ENCODE data around the genes PDE6B and FGFRL1.

DNA sequence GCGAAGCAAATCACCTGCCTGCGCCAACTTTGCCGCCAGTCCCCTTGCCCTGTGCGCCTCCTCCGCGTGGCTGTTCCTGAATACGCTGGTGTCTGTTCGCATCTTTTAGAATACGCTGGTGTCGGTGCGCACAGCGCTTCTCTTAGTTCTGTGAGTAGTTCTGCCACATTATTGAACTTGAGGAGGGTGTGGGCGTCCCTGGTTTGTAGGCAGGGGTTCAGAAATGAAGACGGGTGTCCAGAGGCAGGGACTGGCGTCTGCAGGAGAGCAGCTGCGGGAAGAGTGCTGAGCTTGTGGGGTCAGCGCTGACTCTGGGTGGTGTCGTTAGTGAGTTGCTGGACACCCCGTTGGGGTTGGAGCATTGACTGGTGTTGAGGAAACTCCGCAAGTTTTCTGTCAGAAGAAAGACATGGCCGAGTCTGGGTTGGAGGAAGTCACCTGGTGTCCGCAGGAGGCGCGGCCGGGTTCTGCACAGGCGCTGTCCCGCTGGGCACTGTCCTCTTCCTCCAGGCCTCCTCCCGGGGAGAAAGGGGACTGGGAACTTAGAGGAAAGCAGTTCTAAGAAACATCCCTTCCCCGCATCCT lies 938 bp downstream of the ZNF718 start:
- RRBS: no CpG with 5 or more reads among the region's 29 CpGs

DNA sequence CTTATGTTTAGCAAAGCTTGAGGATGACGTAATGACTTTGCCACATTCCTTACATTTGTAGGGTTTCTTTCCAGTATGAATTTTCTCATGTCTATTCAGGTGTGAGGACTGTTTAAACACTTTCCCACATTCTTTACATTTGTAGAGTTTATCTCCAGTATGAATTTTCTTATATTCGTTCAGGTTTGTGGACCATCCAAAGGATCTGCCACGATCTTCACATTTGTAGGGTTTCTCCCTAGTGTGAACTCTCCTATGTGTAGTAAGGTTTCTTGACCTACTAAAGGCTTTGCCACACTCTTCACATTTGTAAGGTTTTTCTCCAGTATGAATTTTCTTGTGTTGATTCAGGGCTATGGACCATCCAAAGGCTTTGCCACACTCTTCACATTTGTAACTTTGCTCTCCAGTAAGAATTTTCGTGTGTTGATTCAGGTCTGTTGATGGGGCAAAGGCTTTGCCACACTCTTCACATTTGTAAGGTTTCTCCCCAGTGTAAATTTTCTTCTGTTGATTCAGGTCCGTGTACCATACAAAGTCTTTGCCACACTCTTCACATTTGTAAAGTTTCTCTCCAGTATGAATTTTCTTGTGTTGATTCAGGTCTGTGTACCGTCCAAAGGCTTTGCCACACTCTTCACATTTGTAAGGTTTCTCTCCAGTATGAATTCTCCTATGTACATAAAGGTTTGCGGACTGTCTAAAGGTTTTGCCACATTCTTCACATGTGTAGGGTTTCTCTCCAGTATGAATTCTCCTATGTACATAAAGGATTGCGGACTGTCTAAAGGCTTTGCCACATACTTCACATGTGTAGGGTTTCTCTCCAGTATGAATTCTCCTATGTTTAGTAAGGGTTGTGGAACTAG lies 56.7 kb downstream of the ZNF721 start:
- RRBS: no CpG with 5 or more reads among the region's 8 CpGs

DNA sequence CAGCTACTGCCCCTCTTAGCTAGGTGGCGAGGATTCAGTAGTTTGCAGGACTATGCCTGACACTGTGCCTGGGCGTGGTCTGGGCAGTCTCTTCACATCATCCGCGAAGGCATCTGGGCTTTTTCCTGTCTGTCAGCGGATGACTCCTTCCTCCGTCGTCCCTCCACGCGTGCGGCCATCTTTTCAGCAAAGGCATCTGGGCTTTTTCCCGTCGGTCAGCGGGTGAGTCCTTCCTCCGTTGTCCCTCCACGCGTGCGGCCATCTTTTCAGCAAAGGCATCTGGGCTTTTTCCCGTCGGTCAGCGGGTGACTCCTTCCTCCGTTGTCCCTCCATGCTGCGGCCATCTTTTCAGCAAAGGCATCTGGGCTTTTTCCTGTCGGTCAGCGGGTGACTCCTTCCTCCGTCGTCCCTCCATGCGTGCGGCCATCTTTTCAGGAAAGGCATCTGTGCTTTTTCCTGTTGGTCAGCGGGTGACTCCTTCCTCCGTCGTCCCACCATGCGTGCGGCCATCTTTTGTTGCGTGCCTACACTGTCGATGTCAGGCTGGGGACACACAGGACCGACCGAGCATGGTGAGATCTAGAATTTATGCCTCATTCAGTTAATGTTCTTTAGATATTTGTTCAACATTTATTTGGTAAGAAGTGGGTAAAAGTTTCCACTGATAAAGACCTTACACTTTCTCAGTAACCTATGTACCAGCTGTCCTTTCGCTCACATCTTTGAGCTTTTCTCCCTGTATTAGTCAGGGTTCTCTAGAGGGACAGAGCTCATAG lies 12.4 kb upstream of the TMEM271 start:
- RRBS: no CpG with 5 or more reads among the region's 38 CpGs

GRCh38 chr4:625359-625729 lies at the start of gene PDE6B:
Gene PDE6B, plus strand, starts transcription at chr4:625573.
- RRBS: 90% methylated on average over 3 of the region's 12 CpGs

- RRBS: no CpG with 5 or more reads among the region's 16 CpGs
These were observed 6.3 kb upstream of the PCGF3 start for GRCh38 chr4:699210-699849.

- RRBS: no CpG with 5 or more reads among the region's 21 CpGs
These were observed 59.0 kb downstream of the PCGF3 start for GRCh38 chr4:764311-765260.

GRCh38 chr4:766988-767550 lies 58.9 kb downstream of the CPLX1 start:
- RRBS: 77% methylated on average over 2 of the region's 11 CpGs

- RRBS: no CpG with 5 or more reads among the region's 22 CpGs
These were observed 57.8 kb downstream of the CPLX1 start for GRCh38 chr4:767901-768828.

- RRBS: under 1% methylated on average over 10 of the region's 40 CpGs
These were observed 45.1 kb downstream of the CPLX1 start for GRCh38 chr4:780584-781516.

DNA sequence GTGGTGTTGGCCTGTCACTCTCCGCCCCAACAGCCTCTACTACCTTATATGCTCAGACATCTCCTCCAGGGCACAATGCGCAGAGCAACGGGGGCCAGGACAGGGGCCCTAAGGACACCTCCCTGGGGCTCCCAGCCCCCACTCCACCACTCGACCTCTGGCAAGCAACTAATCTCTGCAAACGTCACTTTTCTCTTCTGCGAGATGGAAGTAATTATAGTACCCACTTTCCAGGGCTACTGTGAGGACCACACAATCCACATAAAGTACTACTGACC lies 5.9 kb downstream of the GAK start:
- RRBS: no CpG with 5 or more reads among the region's 6 CpGs

- RRBS: no CpG with 5 or more reads among the region's 3 CpGs
These were observed 1.8 kb downstream of the GAK start for GRCh38 chr4:930285-930715.

DNA sequence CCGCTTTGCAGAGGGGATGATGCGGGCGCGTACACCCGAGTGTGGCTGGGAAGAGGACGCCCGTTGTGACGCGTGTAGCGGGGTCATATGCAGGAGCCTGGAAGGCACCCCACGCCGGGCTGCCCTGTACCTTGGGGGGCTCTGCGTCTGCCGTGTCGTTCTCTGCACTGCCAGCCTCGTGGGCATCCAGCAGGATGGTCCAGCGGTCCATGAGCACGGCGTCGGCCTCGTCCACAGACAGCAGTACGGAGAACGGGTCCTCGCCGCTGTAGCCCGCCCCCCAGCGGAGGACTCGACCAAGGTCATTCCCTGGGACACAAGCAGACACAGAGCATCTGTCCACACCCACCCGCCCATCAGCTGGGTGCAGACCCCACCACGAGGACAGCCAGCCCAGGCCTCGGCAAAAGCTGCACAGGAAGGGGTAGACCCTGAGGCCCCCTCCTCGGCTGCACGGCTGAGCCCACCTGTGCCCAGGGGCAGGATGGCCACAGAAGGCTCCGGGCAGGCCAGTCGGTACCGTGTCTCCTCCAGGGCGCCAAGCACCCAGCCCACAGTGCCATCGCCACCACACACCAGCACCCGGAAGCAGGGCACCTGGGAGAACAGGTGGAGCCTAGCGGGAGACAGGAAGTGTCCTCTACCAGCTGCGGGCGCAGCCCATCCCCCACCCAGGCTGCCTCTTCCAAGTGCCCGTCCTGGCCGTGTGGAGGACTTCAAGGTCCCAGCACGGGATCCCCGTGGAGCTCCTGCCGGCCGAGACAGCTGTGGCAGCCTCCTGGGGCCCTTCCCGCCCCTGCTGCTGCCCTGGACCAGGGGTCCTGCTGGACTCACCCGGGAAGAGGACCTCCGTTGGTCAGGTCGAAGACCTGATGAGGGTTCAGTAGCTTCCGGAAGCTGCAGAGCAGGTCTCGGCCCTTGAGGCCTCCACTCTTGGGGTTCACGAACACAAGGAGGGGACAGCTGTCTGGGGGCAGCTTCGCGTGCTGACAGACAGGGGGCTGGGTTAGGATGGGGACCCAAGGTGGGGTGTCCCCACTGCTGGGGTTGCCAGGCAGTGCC lies 10.7 kb downstream of the DGKQ start:
- RRBS: 94% methylated on average over 7 of the region's 57 CpGs

- RRBS: 4% methylated on average over 8 of the region's 11 CpGs
These were observed 853 bp downstream of the DGKQ start for GRCh38 chr4:972608-972823.

GRCh38 chr4:996058-996394 lies 2.8 kb upstream of the SLC26A1 start:
- RRBS: no CpG with 5 or more reads among the region's 3 CpGs

GRCh38 chr4:1011073-1011870 lies at the start of gene FGFRL1:
Gene FGFRL1, plus strand, starts transcription at chr4:1011626.
- RRBS: 2% methylated on average over 82 of the region's 124 CpGs

GRCh38 chr4:1030158-1030617 lies 18.8 kb downstream of the FGFRL1 start:
- RRBS: no CpG with 5 or more reads among the region's 16 CpGs

- RRBS: no CpG with 5 or more reads among the region's 18 CpGs
These were observed 28.0 kb downstream of the FGFRL1 start for GRCh38 chr4:1039332-1039944.

DNA sequence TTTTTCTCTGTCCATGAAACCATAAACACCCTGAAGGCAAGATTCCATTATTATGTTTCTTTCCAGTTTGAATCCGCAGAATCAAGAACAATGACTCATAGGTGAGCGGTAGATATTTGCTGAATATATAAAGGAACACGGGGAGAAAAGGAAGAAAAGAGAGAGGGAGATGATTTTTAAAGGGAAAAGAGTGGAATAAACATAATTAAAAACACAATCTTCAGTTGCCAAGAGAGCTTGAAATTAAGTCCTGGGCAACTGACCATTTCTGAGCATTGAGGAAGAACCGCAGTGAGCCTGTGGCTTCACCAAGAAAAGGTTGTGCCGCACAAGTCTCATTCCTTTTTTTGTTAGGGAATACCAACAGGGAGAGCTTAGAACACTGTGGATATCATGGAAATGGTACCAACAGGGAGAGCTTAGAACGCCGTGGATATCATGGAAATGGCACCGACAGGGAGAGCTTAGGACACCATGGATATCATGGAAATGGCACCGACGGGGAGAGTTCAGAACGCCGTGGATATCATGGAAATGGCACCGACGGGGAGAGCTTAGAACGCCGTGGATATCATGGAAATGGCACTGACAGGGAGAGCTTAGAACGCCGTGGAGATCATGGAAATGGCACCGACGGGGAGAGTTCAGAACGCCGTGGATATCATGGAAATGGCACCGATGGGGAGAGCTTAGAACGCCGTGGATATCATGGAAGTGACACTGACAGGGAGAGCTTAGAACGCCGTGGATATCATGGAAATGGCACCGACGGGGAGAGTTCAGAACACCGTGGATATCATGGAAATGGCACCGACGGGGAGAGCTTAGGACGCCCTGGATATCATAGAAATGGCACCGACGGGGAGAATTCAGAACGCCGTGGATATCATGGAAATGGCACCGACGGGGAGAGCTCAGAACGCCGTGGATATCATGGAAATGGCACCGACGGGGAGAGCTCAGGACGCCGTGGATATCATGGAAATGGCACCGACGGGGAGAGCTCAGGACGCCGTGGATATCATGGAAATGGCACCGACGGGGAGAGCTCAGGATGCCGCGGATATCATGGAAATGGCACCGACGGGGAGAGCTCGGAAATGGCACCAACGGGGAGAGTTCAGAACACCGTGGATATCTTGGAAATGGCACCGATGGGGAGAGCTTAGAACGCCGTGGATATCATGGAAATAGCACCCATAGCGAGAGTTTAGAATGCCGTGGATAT lies 28.3 kb downstream of the SPON2 start:
- RRBS: no CpG with 5 or more reads among the region's 63 CpGs

- RRBS: no CpG with 5 or more reads among the region's 24 CpGs
These were observed 4.9 kb upstream of the SPON2 start for GRCh38 chr4:1176968-1178050.

Measured in choroid plexus epithelial cell (primary cell).